Measurements from ENCODE around the genes HEXB, ANKRD31 and HMGCR.

DNA sequence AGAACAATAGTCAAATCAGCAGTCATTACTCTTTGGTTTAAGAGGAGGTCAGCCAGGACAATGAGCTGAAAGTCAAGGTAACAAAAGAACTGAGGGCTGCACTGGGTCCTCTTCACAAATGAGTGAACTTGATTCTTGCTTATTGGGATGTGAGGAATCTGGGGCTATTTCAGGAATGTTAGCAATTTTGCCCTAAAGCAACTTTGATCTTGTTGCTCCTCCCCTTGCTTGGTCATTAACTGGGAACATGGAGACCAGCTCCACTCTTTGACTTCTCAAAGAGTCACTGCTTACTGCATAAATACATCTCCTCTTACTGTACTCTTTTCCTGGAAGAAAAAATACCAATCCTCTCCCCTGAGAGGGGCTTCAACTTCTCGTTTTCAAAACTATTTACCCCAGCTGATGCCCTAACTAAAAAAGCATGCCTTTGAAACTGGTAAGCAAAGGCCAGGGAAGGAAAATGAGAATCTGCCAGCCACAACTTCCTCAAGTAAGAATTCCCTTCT, 368.4 kb downstream of the ENC1 start:
- RRBS, result no CpG with 5 or more reads among the region's 1 CpG

DNA sequence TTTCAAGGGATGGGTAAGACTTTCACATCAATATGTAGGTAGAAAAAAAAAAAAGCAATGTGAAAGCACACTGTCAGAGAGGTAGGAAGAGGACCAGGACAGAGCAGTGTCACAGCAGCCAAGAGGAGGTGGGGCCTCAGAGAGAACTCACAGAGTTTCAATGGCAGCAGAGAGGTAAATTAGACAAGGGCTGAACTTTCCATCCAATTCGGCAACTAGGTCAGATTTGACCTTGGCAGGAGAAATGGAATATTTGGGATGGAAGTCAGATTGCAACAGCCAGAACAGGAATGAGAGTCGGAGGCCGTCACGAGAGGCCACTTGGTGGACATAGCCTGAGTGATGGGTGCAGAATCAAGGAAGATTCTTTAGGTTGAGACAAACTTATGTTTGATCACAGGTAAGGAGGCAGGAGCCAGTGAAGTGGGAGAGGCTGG, 57.7 kb downstream of the ENC1 start:
- RRBS, result no CpG with 5 or more reads among the region's 4 CpGs

DNA sequence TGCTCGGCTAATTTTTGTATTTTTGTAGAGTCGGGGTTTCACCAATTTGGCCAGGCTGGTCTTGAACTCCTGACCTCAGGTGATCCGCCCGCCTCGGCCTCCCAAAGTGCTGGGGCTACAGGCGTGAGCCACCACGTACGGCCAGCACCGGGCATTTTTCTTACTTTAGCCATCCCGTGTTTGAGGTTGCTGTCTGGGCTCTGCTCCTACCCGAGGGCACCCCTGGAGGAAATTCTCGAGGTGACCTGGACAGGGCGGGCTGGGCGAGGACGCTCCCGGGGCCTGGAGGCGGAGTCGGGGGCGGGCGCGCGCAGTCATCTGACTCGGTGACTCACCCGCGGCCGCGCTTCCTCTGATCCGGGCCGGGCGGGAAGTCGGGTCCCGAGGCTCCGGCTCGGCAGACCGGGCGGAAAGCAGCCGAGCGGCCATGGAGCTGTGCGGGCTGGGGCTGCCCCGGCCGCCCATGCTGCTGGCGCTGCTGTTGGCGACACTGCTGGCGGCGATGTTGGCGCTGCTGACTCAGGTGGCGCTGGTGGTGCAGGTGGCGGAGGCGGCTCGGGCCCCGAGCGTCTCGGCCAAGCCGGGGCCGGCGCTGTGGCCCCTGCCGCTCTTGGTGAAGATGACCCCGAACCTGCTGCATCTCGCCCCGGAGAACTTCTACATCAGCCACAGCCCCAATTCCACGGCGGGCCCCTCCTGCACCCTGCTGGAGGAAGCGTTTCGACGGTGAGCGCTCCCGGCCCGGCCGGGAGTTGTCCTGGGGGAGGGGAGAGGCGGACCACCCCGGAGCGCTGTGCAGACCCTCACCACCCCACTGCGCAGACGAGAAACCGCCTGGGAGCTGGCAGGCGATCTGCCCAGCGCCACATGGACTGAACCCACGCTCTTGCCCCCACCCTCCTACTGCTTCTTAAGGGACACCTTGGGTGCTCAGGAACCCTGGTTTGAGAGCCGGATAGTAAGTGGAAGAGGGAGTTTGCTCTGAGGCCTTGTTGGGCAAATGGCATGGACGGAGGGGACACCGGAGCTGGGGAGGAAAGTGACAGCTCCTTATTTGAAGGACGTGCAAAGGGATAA, at the start of gene HEXB:
Gene HEXB (plus strand): TSS at position 400 of the 1,077 bp plus-strand sequence.
- RRBS, result 3% methylated on average over 38 of the region's 82 CpGs

DNA sequence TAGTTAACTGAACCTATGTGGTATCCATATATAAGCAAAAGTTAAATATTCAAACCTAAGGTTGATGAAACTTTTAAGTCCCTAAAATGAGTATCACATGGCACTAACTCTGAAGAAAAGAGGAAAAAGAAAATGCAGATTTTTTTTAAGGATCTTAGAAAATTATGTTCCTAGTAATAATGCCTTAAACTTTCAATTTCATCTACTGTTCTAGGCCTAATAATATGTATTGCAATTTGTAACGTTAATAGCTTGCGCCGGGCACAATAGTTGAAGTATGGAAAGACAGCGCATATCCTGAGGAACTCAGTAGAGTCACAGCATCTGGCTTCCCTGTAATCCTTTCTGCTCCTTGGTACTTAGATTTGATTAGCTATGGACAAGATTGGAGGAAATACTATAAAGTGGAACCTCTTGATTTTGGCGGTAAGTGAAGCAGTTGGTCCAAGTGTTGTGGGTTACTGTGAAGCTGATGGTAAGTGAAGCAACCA, 33.6 kb downstream of the HEXB start:
- RRBS, result no CpG with 5 or more reads among the region's 5 CpGs

DNA sequence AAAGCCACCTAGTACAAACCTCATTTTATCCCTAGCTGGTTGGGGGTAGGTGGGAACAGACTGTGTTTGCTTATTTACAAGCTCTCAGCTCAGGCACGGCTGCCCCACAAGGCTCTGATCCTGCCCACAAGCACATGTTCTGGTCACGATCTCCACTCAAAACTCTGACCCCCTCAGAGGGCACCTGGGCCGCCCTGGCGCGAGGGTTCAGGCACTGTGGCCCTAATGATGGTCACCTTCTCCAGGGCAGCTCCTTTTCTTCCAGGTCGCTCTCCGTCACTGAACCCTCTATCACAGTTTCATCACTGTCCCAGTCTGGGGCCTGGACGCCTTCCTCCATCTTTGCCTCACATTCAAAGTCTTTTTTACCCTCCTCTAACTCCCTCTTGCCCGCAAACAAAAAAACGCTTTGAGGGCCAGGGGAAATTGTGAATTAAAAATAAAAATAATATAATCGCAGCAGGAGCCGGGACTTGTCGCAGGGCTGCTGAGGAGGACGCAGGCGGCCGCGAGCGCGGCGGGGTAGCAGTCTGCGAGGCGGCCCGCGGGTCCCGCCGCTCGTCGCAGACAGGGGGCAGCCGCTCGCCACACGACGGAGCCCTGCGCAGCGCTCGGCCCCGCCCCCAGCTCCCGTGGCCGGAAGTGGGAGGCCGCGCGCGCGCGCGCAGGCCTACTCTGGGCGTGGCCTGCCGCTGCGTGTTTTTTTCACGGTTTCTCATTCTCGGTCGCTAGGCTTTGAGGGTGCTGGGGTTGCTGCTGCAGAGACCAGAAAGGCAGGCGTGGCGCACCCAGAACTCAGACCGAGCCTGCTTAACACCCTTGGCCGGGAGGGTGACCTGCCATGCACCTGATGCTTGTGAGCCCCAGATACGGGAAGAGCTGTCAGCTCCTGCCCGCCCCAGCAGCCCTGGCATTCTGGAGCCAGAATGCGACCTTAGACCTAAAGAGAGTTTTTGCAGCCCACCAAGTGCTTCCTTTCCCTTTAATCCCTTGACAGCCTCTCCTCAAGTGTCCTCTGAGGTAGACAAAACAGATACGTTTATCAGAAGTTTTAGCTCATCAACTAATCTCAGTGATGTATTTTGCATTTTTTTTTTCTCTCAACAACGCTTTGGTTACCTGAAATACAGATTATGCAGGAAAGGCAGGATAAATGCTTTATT, at the start of gene ANKRD31:
Gene ANKRD31 (minus strand): TSS at position 532 of the 1,163 bp plus-strand sequence.
- RRBS, result no CpG with 5 or more reads among the region's 60 CpGs

GRCh38 chr5:75334226-75334661, 2.8 kb upstream of the HMGCR start:
- RRBS, result no CpG with 5 or more reads among the region's 6 CpGs

DNA sequence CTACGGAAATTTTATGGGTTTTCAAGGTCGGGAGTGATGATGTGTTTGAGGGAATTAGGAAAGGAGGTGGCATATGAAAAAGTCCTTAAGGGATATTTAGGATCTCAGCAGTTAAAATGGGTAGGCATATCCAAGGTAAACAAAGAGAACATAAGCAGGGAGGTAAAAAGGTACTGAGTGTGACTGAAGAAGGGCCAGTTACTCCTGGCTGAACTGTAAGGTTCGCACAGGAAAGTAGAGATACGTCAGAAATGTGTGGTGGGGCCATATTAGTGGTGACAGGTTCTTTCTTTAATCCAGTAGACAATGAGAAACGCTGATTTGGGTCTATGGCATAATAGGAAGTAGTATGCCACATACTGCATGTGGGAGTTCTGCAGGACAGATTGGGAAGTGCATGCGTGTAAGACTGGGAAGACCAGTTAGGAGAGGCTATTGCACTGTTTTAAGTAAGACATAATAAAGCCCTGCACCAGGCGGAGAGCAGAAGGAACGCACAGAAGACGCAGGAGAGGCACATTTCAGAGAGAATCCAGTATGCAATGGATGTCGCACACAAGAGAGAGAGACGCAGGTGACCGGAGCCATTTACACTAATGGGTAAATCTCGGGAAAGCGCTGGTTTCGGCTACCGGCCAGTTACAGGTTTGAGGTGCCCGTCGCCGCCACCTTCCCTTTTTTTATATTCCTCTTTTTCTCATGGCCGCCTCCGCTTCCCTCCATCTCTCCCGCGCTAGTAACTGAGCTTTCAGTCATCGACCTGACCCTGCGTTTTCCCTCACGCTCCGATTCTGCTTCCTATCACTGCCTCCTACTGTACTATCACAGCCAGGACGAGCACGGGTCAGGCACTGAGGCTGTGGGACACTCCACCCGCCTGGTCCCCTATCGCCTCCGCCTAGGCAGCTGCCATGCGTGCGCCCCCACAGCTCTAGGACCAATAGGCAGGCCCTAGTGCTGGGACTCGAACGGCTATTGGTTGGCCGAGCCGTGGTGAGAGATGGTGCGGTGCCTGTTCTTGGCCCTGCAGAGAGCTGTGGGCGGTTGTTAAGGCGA, 648 bp upstream of the HMGCR start:
- RRBS, result 10% methylated on average over 4 of the region's 41 CpGs

DNA sequence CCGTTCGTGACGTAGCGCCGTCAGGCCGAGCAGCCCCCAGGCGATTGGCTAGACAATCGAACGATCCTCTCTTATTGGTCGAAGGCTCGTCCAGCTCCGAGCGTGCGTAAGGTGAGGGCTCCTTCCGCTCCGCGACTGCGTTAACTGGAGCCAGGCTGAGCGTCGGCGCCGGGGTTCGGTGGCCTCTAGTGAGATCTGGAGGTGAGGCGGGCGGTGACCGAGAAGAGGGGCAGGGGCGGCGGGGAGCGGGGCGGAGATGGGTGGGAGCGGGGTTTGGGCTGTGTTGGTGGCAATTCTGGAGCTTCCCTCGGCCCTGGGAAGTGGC, at the start of gene HMGCR:
Gene HMGCR (plus strand): TSS at position 121 of the 325 bp plus-strand sequence.
- RRBS, result no CpG with 5 or more reads among the region's 32 CpGs

GRCh38 chr5:75364773-75365994, 28.2 kb downstream of the HMGCR start:
- RRBS, result no CpG with 5 or more reads among the region's 11 CpGs

DNA sequence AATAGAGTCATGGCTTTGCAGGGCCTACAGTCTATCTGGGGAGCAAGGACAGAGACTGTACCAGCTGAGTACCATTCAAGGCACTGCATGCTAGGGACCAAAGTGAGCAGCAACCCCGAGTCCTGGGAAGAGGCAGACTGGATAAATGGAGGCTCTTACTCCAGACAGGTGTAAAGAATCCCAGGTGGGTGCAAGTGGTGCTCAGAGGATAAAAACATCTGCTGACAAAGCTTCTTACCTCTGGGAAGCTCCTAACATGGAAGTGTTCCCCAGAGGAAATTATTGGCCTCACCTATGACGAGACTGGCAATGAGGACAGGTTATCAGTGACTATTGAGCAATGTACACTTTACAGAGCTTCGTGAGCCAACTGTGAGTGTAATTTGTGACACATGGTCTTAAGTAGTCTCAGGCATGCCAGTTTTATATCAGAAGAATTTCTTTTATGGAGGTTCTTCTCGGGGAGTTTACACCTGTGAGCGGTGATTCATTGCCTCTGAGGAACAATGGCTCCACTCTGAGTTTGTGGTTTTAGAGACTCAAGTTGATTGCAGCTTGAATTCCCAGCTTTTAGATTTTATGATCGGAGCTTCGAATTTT, 11.2 kb downstream of the ANKDD1B start:
- RRBS, result no CpG with 5 or more reads among the region's 7 CpGs

GRCh38 chr5:75648680-75649223, 37.5 kb downstream of the ANKDD1B start:
- RRBS, result no CpG with 5 or more reads among the region's 2 CpGs

DNA sequence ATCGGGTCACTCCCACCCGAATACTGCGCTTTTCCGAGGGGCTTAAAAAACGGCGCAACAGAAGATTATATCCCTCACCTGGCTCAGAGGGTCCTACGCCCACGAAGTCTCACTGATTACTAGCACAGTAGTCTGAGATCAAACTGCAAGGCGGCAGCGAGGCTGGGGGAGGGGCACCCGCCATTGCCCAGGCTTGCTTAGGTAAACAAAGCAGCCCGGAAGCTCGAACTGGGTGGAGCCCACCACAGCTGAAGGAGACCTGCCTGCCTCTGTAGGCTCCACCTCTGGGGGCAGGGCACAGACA, 21.3 kb downstream of the POC5 start:
- RRBS, result no CpG with 5 or more reads among the region's 13 CpGs

DNA sequence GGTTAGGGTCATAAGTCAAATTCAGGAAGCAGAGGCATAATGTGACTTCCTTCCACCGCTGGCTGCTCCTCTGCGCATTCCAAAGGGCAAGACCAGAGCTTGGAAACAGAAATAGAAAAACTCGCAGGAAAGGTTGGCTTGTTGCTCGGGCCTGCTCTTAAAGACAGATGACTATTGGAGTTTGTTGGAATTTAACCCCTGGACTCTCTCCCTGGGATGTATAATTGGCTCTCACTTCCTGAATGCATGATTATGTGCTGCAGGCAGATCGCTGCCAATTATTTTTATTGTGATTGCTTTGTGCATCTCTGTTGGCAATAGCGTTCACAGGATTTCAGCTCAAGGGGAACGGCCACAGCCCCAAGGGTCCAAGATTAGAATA, 129.5 kb upstream of the IQGAP2 start:
- RRBS, result no CpG with 5 or more reads among the region's 7 CpGs

DNA sequence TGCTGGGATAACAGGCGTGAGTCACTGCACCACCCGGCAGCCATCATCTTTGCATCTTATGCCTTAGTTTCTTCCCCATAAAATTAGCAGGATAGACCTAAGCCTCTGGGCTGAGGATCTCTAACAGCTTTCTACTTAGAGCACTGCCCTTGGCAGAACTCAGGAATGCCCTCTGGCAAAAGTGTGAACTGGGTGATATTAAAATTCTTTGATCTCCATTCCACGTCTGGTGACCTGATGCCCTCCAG, 15.3 kb upstream of the IQGAP2 start:
- RRBS, result no CpG with 5 or more reads among the region's 3 CpGs

- RRBS, result no CpG with 5 or more reads among the region's 2 CpGs
These were observed 42.7 kb downstream of the F2RL2 start for GRCh38 chr5:76580568-76580899.

- RRBS, result no CpG with 5 or more reads among the region's 2 CpGs
These were observed 33.0 kb downstream of the F2RL2 start for GRCh38 chr5:76590278-76590591.

- RRBS, result 89% methylated on average over 5 of the region's 12 CpGs
These were observed 16.6 kb downstream of the F2R start for GRCh38 chr5:76732476-76732903.

- RRBS, result no CpG with 5 or more reads among the region's 9 CpGs
These were observed 55.1 kb upstream of the PDE8B start for GRCh38 chr5:77155268-77155987.

DNA sequence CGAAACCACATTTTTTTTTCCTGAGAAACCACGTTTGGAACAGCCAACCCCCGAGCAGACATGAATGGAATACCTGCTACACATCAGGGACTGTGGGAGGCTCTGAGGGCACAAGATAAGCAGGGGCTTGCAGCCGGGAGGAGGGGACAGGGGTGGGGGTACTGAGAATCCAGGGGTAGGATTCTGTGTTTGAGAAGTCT, 133.2 kb downstream of the WDR41 start:
- RRBS, result no CpG with 5 or more reads among the region's 4 CpGs